Choroid plexus epithelial cell (primary cell): Measurements from ENCODE around the gene LAMA5.

GRCh38 chr20:61492644-61493181, 240.7 kb downstream of the CDH4 start:
- RRBS = no CpG with 5 or more reads among the region's 4 CpGs

GRCh38 chr20:62031754-62032315, 33.8 kb downstream of the TAF4 start:
- RRBS = 92% methylated on average over 5 of the region's 17 CpGs

- RRBS = no CpG with 5 or more reads among the region's 24 CpGs
Measured at GRCh38 chr20:62066847-62067700, 1.4 kb upstream of the TAF4 start.

DNA sequence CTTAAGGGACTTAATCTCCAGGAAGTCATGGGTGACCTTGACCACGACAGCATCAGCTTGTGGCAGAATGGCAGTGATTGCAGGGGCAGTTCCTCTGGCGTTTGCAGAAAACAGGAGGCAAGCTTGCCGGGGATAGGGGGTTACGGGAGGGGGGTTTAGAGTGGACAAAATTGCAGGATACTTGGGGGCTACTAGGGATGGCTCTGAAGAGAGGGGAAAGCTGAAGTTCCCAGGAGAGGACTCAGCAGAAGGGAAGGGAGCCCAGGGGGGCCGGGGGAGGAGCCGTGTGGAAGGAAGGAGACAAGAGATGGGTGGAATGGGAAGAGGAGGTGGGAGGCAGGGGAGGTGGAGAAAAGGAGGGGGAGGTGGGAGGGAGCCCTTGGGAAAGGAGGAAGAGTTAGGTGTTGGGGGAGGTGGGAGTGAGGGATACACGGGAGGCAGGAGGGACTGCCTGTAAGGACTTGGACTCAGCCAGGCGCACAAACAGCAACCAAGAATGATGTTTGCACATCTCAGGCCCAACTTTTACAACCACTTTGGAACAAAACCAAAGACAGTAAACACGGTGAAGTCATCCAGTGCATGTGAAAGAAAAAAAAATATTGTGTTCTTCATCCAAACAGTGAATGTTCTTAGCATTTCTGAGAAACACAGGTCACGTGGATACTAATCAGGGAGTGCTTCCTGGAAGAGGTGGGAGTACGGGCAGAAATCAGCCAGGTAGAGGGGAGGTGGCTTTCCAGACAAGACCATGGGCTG, 17.5 kb upstream of the LSM14B start:
- RRBS = no CpG with 5 or more reads among the region's 11 CpGs

DNA sequence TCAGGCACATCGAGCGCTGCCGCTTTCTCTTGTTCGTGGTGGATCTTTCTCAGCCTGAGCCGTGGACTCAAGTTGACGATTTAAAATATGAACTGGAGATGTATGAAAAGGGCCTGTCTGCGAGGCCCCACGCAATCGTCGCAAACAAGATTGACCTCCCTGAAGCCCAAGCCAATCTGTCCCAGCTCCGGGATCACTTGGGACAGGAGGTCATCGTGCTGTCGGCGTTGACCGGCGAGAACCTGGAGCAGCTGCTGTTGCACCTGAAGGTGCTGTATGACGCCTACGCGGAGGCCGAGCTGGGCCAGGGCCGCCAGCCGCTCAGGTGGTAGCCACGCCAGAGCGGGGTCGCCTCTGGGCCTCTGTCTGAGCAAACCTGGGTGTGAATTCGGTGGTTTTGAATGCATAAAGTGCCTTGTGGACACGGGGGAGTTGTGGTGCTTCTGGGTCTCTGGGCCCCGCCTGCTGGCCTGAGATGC, 18.0 kb downstream of the MTG2 start:
- RRBS = no CpG with 5 or more reads among the region's 28 CpGs

DNA sequence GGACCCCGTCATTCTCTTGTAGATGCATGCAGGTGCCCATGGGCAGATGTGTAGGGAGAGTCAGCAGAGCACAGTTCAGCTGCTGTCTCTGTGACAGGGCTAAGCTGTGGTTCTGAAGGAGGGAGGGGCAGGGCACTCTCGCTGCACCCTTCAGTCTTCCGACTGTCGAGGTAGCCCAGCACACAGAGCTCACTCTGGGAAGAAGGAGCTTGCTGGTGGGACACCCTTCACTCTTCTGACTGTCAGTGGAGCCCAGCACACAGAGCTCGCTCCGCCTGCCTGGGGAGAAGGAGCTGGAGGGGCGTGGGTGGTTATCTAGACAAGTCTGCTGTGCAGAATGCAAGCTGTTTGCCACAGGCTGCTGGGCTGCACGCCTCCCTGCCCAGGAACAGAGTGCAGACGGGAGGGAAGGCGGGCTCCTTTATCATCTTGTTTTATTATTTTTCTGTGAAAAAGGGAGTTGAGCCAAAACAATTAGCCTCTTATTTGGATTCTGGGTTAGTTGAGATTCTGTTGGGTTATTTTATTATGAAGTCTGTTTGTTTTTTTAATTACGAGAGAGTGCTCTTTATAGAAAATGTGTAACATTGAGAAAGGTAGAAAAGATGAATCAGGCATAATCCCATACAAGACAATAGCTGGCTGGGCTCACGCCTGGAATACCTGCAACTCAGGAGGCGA, 28.2 kb upstream of the ADRM1 start:
- RRBS = no CpG with 5 or more reads among the region's 13 CpGs

- RRBS = 2% methylated on average over 49 of the region's 100 CpGs
Measured at GRCh38 chr20:62366897-62367690, at the start of gene LAMA5. LAMA5 (minus strand) TSS chr20:62367312.

GRCh38 chr20:62381013-62382030, 5.6 kb upstream of the RPS21 start:
- RRBS = no CpG with 5 or more reads among the region's 20 CpGs

- RRBS = no CpG with 5 or more reads among the region's 9 CpGs
Measured at GRCh38 chr20:62389885-62390415, 3.0 kb downstream of the RPS21 start.

- RRBS = 68% methylated on average over 4 of the region's 34 CpGs
Measured at GRCh38 chr20:62390870-62391579, 4.1 kb downstream of the RPS21 start.

DNA sequence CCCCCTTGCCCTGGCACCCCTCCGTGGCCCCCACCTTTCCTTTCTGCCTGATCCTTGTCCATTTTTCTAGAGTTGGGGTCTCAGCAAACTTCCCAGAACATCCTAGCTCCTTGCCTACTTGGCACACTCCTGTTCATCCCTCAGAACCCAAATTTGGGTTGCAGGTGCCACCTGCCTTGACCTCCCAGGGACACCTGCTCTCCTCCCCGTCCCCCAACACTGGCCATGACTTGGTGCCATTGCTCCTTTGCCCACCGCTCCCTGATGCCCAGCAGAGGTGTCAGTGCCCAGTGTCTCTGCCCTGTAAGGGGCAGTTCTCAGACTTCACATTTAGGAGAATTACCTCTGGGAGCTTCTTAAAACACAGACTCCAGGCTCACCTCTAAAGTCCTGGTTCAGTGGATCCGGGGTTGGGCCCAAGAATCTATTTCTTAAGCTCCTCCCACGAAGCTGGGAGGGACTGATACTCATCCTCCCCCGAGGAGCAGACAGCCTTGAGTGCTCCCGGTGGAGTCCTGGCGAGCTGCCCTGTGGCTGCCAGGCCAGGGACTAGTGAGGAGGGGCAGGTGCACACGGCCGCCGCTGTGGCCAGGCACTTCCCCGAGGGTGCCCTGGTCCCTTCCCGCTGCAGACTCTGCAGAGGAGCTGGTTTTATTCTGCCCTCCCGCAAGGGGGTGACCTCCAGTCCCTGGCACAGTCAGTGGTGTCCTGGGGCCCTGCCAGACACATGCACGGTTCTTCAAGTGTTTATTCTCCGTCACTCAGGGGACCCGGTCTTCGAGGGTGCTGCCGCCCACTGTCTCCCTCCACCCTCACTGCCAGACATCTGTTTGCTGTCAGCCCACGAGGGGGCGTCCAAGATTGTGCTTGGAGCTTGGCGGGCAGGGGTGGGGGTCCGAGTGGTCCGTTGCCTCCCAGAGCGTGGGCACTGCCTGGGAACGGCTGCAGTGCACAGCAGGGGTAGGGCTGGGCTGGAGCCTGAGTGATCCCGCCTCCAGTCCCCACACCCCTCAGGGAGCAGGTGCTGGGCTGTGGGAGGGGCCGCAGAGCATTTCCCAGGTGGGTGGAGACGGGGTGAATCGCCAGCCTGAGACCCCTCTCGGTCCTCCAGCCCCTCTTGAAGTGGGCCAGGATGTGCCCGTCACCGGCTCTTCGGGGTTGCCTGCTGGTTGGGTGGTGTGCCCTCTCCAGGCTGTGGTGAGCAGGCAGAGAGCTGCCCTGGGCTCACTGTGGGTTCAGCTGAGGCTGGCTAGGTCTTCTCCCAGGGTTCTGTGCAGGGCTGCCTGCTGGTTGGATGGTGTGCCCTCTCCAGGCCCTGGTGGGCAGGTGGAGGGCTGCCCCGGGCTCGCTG, 2.9 kb upstream of the CABLES2 start:
- RRBS = 34% methylated on average over 5 of the region's 36 CpGs

- RRBS = no CpG with 5 or more reads among the region's 20 CpGs
Measured at GRCh38 chr20:62412426-62413141, 5.5 kb upstream of the CABLES2 start.

- RRBS = no CpG with 5 or more reads among the region's 5 CpGs
Measured at GRCh38 chr20:62489693-62489999, 13.9 kb upstream of the GATA5 start.

DNA sequence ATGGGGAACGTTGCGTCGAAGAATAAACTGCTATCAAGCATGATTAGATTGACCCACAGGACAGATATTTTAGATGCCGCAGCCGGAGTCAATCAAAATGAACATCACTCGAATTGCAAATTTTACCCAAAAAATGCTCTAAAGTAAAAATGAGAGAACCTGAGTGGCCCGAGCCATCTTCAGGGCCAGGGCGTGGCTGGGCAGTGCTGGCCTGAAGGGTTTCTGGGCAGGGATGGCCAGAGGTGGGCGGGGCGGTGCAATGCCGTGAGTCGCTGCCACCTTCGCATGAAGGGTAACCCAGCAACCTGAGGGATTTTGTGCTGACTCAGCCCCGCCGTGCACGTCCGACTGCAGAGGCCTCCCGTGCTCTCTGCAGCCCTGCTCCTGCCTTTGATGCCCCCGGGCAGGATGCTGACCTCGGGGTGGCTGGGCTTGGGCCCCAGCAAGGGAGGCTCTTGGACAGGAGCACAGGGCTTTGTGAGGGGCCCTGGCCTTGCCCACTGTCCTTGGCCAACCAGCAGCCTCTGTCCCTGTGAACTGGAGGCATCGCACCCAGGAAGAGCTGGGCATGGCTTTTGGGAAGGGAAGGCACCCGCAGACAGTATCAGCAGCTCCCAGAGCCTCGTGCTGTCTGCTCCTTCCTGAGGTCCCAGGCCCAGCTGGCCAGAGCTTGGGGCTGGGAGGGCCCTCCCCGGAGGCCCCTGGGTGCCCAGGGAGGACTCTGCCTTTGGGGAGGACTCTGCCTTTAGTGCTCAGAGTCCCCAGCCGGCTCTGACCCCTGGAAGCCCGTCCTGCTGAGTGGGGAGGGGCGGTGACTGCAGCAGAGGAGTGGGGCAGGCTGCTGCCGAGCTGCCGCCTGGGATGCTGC, 81.8 kb upstream of the GATA5 start:
- RRBS = 29% methylated on average over 2 of the region's 29 CpGs

- RRBS = no CpG with 5 or more reads among the region's 10 CpGs
Measured at GRCh38 chr20:62570043-62570396, 72.3 kb upstream of the SLCO4A1 start.

- RRBS = no CpG with 5 or more reads among the region's 10 CpGs
Measured at GRCh38 chr20:62570666-62571213, 71.6 kb upstream of the SLCO4A1 start.

GRCh38 chr20:62574393-62574786, 67.9 kb upstream of the SLCO4A1 start:
- RRBS = no CpG with 5 or more reads among the region's 10 CpGs

GRCh38 chr20:62605994-62606459, 36.3 kb upstream of the SLCO4A1 start:
- RRBS = no CpG with 5 or more reads among the region's 6 CpGs

- RRBS = no CpG with 5 or more reads among the region's 17 CpGs
Measured at GRCh38 chr20:62617086-62617500, 25.2 kb upstream of the SLCO4A1 start.

GRCh38 chr20:62617728-62618533, 24.4 kb upstream of the SLCO4A1 start:
- RRBS = no CpG with 5 or more reads among the region's 23 CpGs